Monocyte (primary cell): ENCODE measurements around a stretch of chr11.

DNA sequence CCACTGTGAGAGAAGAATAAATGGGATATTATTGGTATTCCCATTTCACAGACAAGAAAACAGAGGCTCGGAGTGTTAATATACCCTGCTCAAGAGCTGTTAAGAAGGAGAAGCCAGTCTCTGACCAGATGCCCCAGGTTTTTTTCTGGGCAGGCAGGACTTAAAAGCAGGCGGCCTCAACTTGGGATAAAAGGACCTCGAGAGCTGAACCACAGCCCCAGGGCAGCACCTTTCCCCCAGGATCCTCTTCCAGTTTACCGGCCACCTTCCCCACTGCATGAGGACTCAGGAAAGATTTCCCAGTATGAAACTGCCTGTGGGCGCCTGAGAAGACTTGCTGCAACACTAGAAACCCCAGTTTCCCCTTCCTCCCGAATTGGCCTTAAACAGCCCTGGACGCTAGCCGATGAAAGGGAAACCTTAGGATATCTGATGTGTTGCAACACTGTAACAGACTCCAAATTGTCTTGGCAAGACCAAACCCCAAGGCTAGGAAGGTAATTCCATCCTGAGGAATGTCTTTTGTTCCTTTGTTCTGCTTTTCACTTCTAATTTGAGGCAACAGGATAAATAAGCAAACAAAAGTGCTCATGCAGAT is 173.6 kb downstream of the TRIM29 start:
- PRO-cap, 2 experiments, result no peak in any of the 2 experiments

DNA sequence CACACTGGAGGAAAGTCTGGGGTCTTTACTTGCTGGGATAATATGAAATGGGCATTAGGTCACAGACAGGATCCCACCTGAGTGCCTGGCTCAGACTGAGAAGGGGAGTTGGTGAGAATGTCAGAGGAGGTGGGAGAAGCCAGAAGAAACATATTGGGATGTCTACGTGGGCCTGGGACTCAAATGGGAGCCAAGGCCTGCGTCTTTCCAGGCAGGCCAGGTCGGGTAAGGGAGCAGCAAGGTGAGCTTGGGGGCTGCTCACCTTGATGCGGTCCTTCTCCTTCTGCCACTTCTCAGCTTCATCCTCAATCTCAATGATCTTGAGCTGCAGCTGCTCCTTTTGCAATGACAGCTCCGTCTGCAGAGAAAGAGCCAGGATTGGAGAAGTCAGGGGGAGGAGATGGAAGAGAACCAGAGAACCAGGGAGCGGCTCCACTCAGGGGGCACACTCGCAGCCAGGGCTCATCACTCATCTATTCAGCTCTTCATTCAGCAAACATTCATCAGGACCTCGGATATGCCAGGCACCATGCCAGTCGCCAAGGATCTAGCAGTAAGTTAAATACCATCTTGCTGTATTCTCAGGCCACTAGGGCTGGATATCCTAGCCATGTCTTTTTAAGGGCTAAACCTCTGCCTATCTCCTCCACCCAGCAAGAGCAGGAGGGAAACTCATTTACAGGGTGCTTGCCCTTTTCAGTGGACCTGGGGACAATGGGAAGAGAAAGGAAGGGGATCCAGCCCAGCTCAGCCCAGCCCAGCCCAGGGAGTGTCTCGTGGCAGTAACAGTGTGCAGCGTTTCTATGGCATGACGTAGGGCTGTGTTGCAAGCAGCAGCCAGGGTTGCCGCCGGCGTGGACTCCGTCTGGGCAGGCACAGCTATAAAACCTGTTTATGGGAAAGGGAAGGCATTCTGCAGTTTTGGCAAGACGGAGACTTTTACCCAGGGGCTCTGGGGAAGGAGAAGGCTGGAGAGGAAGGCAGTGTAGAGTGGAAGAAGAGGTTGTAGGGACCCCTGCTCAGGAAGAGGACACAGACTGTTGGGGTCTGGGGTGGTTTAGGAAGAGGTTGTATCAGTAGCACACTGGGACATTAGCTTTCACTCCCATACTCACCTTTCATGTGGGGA is 9.4 kb downstream of the TRIM29 start:
- PRO-cap, 2 experiments, result no peak in any of the 2 experiments

- PRO-cap, 2 experiments, result no peak in any of the 2 experiments
Observed at GRCh38 chr11:120184156-120184915, 26.5 kb upstream of the OAF start.

- PRO-cap, 2 experiments, result no peak in any of the 2 experiments
Observed at GRCh38 chr11:120198854-120199433, 11.9 kb upstream of the OAF start.

DNA sequence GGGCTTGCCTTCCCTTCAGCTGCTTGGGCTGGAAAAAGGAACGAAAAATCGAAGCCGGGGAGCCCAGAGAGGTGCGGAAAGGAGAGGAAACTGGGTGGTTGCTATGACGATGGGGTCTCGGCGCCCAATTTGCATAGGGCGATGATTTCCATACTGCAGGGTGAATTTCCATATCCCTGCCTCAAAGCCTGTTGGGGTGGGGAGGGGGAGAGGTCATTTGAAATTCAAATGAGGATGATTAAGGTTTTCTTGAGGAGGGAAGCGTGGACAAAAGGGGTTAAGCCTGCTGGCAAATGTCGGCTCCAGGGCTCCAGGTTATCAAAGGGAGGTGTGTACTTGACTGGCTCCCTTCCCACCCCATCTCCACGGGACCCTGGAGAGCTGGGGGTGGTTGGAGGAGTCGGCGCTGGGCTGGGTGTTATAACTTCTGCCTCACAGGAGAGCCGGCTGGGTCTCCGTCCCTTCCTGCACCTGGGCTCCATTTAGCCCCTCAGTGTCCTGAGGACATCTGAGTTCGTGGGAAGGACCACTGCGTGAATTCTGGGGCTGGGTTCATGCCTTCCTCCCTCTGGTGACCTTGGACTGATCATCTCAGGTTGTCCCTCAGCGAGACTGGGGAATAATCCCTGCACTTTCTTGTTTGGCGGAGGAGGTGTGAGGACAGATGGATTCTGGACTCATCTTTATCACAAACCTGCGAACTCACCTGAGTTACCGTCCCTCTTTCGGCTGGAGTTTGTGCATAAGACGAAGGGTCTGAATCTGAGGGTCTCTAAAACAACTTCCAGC is 15.6 kb downstream of the POU2F3 start:
- PRO-cap, 2 experiments, result no peak in any of the 2 experiments

DNA sequence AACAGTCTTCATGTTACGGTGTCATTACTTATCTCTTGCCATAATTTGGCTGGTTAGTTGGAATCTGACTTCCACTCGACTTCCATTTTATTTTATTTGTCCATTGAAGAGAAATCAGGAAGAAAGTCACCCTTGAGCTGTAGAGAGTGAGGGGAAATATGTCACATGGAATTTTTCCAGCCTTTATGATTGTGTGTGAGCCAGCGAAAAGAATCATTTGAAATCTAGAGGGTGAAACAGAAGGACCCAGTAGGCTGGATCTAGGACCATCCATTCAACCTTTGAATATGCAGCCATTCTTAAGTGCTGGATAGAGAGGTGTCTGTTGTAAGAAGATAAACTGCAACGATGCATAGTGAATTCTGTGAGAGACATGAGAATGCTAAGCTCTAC is 33.0 kb downstream of the POU2F3 start:
- PRO-cap, 2 experiments, result no peak in any of the 2 experiments

- PRO-cap, 2 experiments, result no peak in any of the 2 experiments
Observed at GRCh38 chr11:120279503-120279986, 39.6 kb downstream of the POU2F3 start.

DNA sequence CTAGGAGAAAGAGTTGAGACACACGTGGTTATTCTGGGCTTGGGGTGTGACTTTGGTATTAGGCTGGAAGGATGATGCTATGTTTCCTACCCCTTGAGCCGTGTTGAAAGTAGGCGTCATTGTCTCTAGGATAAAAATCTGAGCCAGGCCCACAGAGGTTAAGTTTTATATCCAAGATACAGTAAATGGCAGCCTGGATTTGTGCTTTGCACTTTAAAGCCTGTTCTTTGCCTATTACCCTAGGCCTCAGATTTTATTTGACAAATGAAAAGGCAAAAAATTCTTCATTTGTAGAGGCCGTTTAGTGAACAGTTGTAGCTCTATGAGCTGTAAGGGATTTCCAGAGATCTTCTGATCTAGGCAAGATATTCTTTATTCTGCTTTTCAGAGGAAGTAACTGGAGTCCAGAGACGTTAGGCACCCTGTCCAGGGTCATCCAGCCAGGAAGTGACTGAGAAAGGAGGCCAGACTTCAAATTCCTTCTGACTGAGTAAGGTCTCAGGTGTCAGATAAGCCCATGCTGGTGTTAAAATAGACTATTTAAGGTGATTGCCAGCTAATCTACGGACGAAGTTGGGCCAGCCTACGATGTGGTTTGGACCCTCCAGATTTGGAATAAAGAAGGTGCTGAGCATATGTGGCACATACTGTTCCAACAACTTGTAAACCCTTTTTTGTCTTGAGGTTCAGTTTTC is 54.5 kb downstream of the GRIK4 start:
- PRO-cap, 2 experiments, result no peak in any of the 2 experiments

GRCh38 chr11:120683438-120683862 is 171.9 kb downstream of the GRIK4 start:
- PRO-cap, 2 experiments, result no peak in any of the 2 experiments

GRCh38 chr11:121234967-121235544 is 57.5 kb upstream of the SC5D start:
- PRO-cap, 2 experiments, result no peak in any of the 2 experiments

GRCh38 chr11:121293340-121293658 is 728 bp downstream of the SC5D start:
- PRO-cap, 2 experiments, result no peak in any of the 2 experiments

DNA sequence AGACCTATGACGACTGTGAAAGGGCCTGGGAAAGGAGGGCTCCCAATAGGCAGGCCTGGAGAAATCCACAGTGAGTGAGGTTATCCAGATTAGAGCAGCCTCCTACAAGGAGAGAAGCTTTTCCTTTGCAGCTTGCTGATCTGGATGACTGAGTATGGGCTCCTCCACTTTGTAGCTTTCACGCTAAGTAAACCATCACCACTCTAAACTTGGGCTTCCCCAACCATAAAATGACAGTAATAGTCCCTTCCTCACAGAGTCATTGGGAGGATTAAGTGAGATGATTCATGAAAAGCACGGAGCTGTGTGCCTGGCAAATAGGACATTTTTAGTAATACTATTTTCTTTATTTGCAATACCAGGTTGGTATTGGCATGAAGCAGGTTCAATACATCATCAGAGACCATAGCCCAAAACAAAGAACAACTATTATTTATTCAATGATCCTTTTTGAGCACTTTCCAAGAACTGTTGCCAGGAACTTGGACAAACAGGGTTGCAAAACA is 65.2 kb downstream of the SC5D start:
- PRO-cap, 2 experiments, result no peak in any of the 2 experiments

DNA sequence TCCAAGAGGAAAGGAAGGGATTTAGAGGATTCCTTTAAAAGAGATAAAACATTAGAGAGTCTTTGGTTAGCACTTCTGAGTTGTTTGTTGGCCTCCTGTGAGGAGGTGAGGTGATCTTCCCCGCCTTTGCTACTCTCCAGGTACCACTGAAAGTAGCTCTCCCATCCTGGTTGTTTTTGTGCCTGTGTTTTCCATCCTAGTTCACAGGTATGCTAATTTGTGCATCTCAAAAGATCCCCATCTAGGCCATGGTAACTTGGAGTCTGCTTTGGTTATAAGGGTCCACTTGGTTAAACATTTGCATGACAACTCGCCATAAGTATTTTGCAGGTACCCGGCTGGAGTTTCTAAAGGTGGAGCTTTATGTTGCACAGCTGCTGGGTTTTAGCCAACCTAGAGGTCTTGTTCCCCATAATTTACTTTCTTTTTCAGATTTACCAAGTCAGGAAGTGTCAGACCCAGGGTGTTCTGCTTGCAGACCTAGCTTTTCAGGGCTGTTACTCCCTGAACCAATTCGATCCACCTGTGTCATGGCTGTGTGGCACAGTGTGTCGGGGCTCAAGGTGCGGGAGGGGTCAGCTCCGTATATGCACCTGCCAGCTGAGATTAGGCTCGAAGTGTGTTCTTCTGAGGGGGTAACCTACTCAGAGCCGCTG is 79.1 kb upstream of the SORL1 start:
- PRO-cap, 2 experiments, result no peak in any of the 2 experiments

DNA sequence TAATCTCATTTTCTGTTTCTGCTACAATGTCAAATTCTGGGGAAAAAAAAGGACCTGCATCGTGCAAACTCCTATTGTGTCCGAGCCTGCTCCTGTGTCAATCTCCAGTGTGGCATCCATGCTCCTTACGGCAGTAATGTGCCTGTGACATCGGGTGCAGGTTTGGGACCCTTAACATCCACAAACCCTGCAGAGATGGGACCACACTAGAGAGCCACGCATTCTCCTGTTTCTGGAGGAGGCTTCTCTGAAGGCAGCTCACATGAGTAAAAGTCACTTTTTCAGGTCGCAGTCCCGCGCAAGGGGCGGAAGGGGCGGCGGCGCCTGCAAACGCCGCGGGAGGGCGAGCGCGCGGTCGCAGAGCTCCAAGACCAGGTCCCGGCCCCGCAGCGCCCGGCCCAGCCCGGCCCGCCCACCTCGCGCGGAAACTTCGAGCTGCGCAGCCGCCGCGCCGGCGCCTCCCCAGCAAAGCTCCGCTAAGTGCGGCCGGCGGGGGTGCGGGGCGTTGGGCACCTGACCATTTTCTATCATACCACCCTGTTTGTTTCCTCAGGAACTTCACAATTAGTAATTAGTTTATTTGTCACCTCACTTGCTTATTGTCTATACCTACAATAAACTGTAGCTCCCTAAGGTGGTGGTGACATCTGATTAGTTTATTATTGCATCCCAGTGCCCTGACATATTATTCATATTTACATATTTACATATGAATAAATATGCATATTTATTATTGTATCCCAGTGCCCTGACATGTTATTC is 25.0 kb upstream of the SORL1 start:
- PRO-cap, 2 experiments, result no peak in any of the 2 experiments

- PRO-cap, 2 experiments, result no peak in any of the 2 experiments
Observed at GRCh38 chr11:121459398-121460109, 7.4 kb downstream of the SORL1 start.

DNA sequence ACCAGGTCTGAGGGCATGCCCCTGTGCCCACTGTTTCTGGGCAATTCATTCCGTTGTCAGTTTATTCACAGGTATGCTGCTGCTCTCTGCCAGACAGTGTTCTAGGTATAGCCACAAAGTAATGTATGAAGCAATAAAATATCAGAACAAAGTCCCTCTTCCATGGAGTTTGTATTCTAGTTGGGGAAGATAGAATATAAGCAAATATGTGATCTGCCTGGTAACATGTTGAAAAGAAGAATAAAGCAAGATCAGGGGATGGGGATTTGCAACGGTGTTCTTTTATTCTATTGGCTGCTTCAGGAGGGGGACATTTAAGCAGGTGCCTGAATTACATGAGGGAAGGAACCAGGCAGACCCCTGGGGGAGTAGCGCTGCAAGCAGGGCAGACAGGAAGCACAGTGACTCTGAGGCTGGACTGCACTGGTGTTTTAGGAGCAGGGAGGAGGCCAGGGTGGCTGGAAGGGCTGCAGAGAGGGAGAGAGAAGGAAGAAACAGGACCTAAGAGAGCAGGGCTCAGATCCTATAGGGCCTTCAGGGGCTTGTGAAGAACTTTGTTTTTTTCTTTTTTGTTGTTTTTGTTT is 63.0 kb downstream of the SORL1 start:
- PRO-cap, 2 experiments, result no peak in any of the 2 experiments

GRCh38 chr11:121827145-121827345 is 289.0 kb downstream of the BLID start:
- PRO-cap, 2 experiments, result no peak in any of the 2 experiments

DNA sequence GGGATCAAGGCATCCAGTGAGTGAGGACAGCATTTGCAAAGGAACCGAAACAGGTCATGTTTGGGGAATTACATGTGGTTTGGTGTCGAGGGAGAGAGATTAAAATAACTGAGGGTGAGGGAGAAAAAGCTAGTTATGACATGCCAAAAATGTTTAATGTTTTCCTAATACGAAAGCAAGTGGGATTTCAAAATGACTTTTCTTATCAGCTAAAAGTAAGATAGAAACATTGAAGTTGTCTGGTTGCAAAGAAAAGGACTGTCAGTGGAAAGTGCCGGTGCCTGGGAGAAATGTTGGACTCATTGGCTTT is 157.0 kb downstream of the BLID start:
- PRO-cap, 2 experiments, result no peak in any of the 2 experiments

DNA sequence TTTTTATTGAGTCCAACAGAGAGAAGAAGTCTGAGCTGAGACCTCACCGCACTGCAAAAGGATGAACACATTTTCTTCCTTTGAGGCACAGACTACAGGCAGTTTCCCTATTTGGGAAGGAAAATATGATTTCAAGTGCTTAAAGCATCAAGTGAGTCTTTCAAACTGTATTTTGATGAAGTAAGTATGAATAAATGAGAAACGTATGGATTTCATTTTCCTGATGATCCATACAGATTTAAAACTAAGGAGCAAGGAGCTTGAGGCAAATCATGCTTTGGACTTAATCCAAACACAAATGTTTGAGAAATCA is 156.6 kb downstream of the BLID start:
- PRO-cap, 2 experiments, result no peak in any of the 2 experiments

DNA sequence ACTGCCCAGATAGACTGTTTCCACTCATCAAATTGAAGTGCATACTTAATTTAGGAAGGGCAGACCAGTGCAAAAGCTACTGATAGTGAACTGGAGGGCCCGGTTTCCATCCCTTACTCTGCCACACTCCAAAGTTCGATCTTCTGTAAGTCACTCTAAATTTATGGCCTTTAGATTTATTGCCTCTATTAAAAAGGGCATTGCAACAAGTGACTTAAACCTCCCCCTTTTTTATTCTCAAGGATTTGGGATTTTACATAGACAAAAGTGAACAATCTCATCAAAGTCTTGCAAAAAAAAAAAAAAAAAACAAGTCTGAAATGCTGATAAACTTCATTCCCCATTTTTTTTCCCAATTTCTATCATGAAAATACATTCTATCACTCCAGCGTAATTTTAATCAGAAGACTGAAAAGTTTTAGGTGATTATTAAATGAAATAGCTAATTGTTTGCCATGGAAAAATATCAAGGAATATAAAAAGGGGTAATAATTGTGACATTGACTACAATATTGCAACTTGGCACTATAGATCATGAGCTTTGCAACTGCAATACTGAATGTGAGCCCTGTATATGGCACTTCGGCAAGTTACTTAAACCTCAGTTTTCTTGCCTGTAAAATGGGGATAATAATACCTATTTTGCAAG is 26.0 kb downstream of the BLID start:
- PRO-cap, 2 experiments, result no peak in any of the 2 experiments